Kidney (tissue), 2 donors: ENCODE data around the genes OTX2 and PCNX4.

GRCh38 chr14:56126594-56127597 is 8.7 kb downstream of the PELI2 start:
- PRO-cap, result no peak
- RRBS, result no CpG with 5 or more reads among the region's 9 CpGs

- PRO-cap, result no peak
Measured at GRCh38 chr14:56148588-56148894, 30.3 kb downstream of the PELI2 start.

GRCh38 chr14:56766248-56766493 is 44.1 kb downstream of the OTX2 start:
- PRO-cap, result no peak
- RRBS, result no CpG with 5 or more reads among the region's 2 CpGs

DNA sequence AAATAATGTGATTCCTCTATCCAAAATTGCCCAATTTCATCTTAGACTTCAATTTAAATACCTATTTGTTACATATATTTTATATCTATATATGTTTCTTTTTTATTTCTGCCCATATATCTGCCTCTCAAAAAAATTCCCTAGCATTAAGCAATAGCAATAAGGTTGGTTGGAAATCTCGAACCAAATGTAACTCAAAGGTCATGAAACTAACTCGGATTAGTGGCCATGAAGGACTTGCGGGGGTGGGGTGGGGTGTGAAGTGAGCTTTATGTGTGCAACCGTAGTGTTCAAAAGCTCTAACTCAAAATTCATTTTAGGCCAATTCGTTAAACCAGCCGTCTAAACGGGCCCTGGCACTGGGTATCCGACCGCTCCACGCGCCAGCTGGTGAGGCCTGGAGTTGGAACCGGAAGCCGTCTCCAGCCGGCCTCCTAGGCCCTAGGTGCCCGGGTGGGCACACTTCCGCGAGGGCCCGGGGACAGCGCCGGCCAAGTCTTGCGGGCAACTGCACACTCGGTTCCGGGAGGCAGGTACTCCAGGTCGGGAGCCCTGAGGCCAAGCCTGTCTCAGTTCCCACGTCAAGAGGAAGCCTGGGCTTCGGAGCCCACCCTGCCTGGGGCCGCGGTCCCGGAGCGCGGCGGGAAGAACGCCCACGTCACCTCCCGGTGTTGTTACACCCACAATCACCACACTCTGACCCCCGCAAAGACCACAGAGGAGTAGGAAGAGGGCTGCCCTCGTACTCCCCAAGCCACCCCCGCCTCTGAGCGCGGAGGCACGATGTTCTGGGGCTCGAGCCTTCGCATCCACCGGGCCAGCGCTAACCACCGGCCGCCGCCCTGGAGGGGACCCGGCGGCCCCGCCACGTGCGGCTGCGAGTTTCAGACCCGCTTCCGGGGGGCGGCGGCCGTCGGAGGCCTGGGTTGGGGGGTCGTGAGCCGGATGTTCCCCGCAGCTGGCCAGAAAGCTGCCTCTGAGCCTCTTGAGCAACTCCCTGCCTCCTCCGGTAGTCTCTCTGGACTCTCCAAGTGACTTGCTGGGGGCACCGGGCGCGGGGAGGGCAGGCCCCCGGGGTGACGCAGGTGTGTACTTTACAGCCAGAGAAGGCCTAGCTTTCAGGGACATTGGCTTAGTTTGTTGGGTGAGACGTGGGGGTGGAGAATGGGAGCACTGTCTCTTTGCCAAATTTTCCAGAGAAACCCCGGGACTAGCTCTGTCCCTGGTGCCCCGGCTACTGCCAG is 16.0 kb downstream of the OTX2 start:
- PRO-cap, result no peak
- RRBS, result 8% methylated on average over 34 of the region's 72 CpGs

- PRO-cap, result no peak
- RRBS, result no CpG with 5 or more reads among the region's 14 CpGs
Measured at GRCh38 chr14:56810328-56810837, at the start of gene OTX2. Gene OTX2, minus strand, starts transcription at chr14:56810479.

GRCh38 chr14:57702657-57702856 is 163.3 kb downstream of the SLC35F4 start:
- PRO-cap, result no peak
- RRBS, result no CpG with 5 or more reads among the region's 2 CpGs

DNA sequence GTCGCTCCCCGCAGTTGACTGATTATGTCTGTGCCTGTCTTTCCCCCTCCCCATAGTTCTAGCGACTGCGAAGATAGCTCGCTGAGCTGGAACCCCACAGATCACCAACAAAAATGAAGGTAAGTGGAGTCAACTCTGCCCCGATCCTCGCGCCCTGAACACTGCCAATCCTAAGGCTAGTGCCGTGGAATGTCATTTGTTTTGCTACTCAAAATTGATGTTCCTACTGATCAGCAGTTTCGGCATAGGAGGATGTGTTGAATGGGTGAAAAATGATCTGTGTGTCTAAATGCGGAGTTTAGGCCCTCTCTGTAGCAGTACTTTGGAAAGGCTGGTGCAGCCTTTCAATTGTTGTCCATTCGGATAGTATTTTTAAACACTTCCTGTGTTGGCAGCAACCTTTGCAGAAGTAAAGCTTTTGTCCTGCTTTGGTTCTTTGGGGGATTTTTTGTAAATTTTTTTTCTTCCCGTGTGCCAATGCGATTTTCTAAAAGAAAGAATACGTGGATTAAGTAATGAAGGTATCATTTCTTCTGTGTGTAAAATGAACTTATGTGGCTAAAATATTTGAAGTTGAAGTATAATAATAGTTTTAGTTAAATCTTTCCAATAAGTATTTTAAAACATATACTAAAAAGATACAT is 1.5 kb downstream of the ARID4A start:
- PRO-cap, result unidirectional peak, minus-strand start at position 157 of the sequence
- RRBS, result no CpG with 5 or more reads among the region's 15 CpGs

DNA sequence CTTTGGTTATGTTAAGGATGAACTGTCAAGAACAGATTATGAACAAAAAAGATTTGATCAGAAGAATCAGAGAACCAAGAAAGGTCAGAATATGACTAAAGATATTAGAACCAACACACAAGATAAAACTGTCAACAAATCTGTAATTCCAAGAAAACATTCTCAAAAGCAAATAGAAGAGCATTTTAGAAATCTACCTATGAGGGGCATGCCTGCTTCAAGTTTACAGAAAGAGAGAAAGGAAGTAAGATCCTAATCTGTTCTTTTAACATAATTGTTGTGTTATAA is 32.3 kb downstream of the KIAA0586 start:
- PRO-cap, result no peak

DNA sequence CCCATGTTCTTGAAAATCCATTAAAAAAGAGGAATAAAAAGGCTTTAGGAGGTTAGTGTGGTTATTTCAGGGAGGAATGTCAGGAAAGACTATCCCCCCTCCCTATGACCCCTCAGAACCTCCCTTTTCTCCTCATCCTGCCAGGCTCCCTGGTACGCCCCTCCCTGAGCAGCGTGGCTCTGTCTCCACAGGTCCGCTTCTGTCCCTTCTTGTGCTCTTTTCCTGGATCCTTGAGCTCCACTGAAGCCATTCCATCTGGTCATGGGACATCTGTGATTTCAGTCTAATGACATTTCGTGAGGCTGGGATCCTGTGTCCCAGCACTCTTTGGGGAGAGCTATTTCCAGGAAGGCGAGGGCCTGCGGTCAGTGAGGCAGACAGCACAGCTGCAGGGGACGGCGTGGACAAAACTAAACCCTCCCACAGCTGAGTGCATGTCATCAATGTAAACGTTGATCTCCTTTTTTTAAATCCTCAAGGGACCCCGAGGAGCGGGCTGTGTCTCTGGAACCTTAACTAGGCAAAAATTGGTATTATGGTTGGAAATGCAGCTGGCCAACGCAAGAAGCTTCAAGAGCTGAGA is 127.6 kb downstream of the DACT1 start:
- PRO-cap, result bidirectional peak, plus-strand start at position 346 of the sequence, minus-strand start at position 242 of the sequence
- RRBS, result no CpG with 5 or more reads among the region's 12 CpGs

DNA sequence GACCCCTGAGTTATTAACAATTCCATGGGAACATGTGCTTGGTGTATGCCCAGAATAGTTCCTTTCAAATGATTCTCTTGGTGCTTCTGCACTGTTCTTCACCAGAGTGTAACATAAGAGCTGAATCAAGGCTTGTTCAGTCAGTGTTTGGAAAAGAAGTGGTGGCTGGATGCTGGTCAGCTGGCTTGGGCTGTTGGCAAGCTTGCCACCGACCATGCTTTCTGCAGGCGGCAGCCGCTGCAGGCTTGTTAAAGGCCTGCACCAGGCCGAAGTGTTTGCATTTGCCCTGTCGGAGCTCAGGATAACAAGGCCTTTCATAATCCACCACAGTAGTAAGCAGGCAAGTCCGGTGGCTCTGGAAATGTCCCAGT is 26.8 kb downstream of the DAAM1 start:
- PRO-cap, result no peak
- RRBS, result no CpG with 5 or more reads among the region's 6 CpGs

DNA sequence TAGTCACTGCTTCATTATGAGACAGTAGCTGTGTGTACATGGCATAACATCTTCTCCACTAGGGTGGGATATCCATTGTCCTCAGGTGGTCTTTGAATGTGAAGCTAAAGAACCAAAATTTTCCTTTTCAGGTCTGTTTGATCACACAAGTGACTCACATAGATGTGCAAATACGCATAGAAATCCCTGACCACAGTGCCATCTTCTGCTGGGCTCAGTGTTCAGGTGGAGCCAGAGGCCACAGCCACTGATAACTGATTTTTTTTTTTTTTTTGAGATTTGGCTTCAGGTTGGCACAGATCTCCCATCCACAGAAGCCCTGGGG is 125.7 kb downstream of the DAAM1 start:
- PRO-cap, result no peak
- RRBS, result no CpG with 5 or more reads among the region's 1 CpG

- PRO-cap, result no peak
- RRBS, result no CpG with 5 or more reads among the region's 3 CpGs
Measured at GRCh38 chr14:59356858-59357292, 108.3 kb downstream of the GPR135 start.

GRCh38 chr14:60091491-60092595 is at the start of gene PCNX4:
Gene PCNX4, plus strand, starts transcription at chr14:60091923.
- PRO-cap, result bidirectional peak, plus-strand start at chr14:60091945, minus-strand start at chr14:60091826
- RRBS, result 1% methylated on average over 45 of the region's 93 CpGs

DNA sequence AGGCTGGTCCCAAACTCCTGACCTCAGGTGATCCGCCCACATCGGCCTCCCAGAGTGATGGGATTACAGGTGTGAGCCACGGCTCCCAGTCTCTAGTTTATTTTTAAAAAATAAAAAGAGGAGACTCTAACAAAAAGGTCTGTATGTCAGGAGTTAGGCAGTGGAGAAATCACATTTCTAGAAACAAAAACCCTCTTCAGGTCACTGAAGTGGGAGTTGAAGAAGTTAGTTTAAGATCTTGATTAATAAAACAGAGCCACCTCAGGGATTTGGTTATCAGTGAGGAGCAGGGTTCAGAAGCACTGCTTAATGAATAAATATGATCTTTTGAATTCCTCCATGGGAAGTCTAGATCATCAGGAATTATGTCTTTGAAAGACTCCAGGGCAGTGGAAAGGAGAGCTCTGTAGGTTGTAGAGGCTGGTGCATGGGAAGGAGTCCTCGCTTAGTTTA is 29.7 kb upstream of the DHRS7 start:
- PRO-cap, result unidirectional peak, plus-strand start at position 207 of the sequence
- RRBS, result no CpG with 5 or more reads among the region's 4 CpGs

DNA sequence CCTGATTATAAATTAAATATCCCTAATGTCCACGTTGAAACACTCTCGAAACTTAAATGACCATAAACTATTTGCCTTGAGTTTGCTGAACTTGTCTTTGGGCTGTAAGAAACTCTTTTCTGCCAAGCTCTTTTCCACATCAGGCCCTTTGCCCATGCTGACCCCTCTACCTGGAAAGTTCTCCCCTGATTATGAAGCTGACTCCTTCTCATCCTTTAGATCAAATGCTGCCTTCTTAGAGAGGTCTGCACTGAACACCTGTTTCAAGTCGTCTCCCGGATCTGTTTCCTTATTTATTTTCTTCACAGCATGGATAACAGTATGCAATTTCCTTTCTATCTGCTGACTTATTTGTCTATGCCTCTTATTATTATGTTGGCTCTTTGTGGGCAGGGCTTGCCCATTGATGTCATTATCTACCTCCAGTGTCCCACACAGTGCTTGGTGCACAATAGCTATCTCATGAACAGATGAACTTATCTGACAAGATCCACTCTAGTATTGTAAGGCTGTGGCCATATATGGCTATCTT is 4.0 kb upstream of the PPM1A start:
- PRO-cap, result no peak
- RRBS, result no CpG with 5 or more reads among the region's 4 CpGs

DNA sequence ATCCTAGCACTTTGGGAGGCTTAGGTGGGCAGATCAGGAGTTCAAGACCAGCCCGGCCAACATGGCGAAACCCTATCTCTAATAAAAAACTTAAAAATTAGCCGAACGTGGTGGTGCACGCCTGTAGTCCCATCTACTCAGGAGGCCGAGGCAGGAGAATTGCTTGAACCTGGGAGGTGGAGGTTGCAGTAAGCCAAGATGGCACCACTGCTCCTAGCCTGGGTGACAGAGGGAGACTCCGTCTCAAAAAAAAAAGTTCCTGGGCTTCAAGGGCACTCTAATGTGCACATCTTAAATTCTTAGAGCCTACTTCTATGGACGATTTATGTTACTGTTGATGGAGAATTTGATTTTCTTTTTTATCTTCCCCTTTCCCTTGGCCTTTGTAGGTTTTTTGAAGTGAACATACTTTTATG is 14.0 kb downstream of the PPM1A start:
- PRO-cap, result no peak
- RRBS, result no CpG with 5 or more reads among the region's 8 CpGs

DNA sequence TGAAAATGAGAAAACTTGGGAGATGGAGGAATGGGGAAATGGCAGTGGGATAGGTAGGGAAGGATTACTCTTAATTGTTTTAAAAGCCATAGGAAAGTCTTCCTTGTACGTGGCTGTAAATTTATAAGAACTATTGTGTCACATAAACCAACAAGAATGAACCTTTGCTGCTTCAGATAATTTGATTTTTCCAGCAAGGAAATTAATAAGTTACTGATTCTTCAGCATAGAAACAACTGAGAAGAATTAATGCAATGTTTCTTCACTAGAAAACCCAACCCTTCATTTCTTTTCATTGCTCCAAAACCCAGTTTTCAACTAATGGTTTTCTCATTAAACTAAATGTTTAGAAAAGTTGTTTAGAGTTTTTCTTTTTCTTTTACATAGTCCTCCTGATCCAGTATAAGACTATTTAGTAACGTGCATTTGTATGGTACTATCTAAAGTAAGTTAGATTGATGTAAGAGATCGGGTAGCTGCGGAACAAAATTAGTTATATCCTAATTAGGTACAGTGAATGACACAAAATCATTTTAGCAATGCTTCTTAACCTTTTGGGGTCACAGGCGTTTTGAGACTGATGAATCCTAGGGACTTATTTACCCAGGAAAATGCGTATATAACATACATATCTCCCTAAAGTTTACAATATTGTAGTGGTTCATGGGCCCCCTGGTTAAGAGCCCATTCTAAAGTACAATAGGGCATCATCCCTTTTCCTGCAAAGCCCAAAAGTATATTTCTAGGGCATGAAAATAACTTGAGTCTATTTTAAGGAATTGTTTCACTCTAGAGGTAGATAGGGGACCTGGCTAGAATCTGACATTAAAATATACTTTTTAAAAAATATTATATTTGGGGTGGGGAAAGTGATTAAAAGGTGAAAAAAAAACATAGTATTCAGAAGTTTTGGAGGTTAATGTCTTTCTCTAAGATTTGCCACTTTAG is 48.5 kb downstream of the PPM1A start:
- PRO-cap, result no peak
- RRBS, result no CpG with 5 or more reads among the region's 6 CpGs

GRCh38 chr14:60331550-60332144 is 82.6 kb downstream of the PPM1A start:
- PRO-cap, result no peak
- RRBS, result no CpG with 5 or more reads among the region's 14 CpGs

GRCh38 chr14:60607012-60607211 is 42.4 kb downstream of the SIX1 start:
- PRO-cap, result no peak

DNA sequence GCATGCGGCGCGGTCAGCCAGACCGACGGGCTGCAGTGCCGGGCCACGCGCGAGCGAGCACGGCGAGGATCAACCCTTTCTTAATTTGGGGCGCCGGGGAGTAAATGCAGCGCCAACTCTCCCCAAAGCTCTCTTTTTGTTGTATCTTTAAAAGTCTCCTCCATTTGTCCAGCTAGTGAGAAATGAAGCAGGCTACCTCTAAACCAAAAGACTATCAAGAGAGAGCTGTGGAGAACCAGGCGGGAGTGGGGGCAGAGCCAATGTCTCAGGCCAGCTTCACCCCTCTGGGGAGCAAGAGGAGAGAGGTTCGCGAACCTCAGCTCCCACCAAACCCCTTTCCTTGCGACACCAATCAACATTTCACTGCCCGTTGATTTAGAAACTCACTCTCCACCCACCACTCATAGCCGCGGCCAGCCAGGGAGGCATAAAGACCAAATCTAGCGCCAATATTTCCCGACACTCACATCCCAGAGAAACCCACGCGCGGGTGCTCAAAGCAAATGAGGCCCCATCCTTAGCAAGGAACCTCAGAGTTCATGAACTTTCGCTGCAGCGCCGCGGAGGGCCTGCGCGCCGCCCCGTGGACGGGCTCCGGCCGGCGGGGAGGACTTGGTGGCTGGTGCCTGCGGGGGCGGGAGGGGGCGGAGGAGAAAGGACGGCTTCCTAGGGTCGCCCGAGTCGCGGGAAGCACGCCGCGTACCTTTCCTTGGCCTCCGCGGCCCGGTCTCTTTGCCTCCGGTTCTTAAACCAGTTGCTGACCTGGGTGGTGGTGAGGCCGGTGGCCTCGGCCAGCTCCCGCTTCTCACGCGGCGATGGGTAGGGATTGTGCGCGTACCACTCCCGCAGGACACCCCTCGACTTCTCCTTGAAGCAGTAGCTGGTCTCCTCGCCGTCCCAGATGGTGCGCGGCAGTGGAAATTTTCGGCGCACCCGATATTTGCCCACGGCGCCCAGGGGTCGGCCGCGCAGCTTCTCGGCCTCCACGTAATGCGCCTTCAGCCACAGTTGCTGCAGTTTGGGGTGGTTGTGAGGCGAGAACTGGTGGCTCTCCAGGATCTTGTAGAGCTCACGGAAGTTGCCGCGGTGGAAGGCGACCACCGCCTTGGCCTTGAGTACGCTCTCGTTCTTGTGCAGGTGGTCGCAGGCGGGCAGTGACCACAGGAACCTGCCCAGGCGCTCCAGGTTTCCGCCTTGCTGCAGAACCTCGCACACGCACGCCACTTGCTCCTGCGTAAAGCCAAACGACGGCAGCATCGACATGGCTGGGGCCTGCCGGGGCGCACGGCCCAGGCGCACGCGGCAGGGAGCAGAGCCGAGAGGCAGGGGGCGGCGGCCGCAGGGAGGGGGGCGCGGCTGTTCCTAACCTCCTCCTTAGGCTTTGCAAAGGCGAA is 853 bp downstream of the SIX1 start:
- PRO-cap, result no peak
- RRBS, result 7% methylated on average over 16 of the region's 111 CpGs